Diencephalon (tissue), 2 donors: ENCODE measurements around a stretch of chr6.

DNA sequence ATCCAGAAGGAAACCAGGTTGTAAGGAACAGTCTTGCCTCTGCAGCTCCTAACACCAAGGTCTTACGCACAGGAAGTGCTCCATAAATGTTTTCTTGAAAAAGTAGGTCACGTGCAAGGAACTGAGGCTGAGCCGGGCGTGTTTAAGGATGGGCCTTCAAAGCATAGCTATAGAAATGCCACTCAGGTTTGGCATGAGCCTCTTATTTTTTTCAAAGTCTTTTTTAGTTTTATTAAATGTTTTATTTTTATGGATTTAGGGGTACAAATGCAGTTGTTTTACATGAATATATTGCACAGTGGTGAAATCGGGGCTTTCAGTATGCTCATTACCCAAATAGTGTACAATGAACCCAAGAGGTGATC lies 105.5 kb upstream of the SNX9 start:
- RAMPAGE, long total RNA: no peak

GRCh38 chr6:157763223-157764096 lies 59.6 kb upstream of the SNX9 start:
- RAMPAGE, long total RNA: no peak

DNA sequence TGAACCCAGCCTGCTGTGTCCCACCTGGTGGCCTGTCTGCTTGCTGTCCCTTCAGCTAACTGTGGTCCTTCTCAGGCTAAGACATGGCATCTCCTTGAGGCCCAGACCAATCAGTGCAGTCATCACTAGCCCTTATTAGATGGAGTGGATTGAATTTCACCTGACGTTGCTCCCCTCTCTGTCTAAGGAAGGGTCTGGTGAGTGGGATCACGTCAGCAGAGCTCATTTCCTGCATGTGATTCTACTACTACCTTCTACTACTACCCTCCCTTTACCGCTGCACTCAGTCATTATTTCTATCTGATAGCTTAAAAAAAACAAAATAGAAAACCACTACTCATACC lies 28.0 kb upstream of the SYNJ2 start:
- RAMPAGE, long total RNA: no peak

- RAMPAGE, long total RNA: no peak
Measured at GRCh38 chr6:157954074-157955331, 27.2 kb upstream of the SYNJ2 start.

- RAMPAGE, long total RNA: no peak
Measured at GRCh38 chr6:157982674-157983263, 1.1 kb downstream of the SYNJ2 start.

DNA sequence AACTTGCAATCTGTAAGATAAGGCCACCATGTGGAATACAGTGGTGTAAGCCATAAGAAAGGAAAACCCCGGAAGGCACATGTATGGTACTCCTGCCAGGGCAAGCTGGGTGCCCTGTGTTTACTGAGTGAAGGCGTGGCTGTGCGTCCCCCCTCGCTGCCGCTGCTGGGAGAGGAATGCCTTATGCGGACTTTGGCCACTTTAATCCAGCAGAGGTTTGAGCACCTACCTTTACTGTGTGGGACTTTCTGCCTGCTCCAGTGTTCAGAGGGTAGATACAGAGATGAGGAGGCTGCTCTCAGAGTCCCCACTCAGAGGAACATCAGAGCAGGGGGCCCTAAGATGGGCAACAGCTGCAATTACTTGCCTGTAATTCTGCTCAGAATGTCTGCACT lies 52.6 kb downstream of the SYNJ2 start:
- RAMPAGE, long total RNA: no peak

DNA sequence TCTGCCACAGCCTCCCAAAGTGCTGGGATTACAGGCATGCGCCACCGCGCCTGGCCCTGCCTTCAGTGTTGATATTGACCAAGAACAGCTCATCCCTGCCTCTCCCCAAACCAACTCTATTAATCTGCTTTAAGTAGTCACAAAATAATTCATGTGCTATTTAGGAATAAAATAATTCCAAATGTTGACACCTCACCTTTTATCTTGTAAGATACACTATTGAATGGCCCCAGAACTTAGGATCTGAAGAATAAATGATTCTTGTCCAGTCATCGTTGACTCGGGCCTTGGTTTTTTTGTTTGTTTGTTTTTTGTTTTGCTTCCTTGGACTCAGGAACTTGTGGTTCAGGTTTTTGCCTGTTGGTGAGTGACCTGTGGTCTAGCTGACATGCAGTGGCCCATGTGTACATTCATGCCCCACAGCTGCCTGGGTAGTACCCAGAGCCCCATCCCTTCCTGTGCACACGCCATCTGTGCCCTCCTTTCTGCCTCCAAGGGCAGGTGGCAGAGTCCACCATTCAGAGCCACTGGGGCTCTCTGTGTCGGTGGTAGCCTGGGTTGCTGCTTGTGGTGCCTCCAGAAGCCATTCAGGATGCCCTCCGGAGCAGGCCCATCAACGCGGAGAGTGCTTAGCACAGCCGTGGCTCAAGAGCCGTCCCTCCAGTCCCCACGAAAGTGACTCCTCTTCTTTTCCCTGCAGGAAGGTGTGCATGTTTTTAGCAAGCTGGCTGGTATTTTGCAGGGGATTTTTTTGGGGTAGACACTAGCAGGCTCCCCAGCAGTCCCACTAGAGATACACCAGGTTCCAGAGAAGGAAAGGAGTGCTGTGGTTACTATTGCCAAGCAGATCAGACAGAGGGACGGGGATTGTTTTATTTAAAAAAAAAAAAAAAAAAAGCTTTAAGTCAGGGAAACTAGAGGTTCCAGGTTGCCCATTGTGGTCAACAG lies 85.9 kb downstream of the SYNJ2 start:
- RAMPAGE, long total RNA: no peak

- RAMPAGE, long total RNA: no peak
Measured at GRCh38 chr6:158231961-158232674, 64.0 kb downstream of the GTF2H5 start.

DNA sequence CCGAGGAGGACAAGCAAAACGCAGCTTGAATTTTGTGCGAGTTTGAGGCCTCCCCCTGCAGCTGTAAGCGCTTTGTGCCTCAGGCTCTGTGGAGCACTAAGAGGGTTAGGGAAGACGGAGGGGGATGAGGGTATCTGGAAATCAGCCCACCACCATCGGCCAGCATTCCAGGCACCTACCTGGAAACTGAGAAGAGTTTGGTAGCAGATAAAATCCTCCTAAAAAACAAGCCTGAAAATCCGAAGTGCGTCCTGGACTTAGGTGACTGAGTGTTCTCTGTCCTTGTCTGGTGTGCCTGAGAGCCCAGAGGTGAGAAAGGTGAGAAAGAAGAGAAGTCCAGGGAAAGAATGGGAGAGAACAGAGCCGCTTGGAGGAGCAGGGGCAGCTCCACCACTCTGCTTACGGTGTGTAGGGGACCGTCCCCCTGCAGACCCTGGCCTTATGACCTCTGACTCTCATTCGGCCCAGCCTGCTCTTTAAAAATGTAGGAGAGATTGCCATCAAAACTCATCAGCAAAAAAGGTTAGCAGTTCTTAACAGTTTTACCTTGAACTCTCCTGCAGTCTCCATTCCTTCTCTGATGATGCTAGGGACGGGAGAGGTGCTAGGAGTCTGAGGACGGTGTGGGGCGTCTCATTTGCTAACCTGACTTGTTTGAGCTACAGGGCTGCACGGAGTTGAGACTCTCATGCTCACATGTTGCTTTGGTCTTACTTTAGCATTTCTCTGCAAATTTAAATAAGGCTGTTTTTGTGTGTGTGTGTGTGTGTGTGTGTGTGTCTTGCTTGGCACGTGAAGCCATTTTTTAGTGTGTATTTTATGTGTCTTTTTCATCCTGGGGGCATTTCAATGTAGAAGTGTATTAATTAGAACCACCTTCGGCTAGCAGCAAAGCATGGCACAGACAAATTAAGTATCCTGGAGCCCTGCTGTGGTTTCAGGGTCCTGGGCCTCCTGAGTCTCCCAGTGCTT lies 2.1 kb downstream of the TMEM181 start:
- RAMPAGE, long total RNA: no peak

GRCh38 chr6:158567878-158568797 lies 8.2 kb downstream of the TMEM181 start:
- RAMPAGE, long total RNA: no peak

DNA sequence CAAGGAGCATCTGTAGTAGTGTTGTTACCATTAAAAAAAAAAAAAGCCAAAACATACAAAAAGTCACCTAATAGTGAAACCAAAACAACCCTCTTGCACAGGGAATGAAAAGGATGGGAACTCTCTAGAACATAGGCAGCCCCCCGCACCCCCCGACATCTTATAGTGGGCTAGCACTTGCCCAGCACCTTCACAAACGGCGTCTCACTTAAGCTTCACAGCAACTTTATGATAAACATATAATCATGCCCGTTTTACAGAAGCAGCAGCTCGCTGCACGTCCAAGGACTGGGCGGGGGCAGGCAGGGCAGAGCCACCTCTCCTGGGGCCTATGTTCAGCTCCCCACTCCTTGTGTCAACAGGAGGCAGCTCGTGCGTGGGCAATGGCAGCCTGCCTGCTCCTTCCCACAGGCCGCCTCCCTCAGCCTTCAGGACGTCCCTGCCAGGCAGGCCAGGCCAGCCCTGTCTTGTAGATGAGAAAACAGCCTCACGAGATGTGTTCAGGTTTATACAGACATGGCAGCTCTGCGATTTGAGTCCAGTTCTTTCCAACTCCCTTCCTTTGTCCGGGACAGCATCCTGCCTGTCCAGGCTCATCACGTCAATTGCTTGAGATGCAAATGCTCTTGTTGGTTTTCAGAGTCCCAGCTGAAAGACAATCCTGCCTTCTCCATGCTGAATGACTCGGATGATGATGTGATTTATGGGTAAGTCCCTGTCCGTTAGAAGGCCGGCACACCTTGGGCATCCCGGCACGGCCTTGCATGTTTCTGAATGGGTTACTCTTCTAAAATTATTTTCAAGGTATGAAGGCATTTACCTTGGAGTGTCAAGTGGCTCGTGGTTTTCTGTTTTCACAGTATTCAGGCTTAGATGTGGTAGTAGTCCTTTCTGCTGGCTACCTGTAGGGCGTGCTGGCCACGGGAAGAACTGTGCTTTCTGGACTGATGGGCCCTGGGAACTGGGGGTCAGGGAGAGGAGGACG lies 13.6 kb downstream of the DYNLT1 start:
- RAMPAGE, long total RNA: no peak

GRCh38 chr6:158646537-158647219 lies 2.1 kb upstream of the DYNLT1 start:
- RAMPAGE, long total RNA: no peak

DNA sequence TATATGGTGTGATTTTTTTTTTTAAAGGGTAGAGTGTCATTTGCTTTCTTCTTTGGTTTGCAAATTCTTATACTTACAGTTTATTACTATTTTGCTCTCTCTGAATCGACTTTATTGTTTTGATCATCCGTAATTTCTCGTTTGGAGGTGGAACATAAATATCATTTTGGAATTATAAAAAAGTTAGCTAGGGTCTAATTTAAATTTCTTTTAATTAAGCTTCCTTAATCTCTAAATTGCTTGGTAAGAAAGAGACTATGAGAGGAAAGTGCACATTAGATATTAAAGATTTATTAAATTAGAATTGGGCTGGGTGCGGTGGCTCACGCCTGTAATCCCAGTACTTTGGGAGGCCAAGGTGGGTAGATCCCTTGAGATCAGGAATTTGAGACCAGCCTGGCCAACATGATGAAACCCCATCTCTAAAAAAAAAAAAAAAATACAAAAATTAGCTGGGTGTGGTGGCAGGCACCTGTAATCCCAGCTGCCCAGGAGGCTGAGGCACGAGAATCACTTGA lies 559 bp downstream of the SYTL3 start:
- RAMPAGE, long total RNA: no peak

DNA sequence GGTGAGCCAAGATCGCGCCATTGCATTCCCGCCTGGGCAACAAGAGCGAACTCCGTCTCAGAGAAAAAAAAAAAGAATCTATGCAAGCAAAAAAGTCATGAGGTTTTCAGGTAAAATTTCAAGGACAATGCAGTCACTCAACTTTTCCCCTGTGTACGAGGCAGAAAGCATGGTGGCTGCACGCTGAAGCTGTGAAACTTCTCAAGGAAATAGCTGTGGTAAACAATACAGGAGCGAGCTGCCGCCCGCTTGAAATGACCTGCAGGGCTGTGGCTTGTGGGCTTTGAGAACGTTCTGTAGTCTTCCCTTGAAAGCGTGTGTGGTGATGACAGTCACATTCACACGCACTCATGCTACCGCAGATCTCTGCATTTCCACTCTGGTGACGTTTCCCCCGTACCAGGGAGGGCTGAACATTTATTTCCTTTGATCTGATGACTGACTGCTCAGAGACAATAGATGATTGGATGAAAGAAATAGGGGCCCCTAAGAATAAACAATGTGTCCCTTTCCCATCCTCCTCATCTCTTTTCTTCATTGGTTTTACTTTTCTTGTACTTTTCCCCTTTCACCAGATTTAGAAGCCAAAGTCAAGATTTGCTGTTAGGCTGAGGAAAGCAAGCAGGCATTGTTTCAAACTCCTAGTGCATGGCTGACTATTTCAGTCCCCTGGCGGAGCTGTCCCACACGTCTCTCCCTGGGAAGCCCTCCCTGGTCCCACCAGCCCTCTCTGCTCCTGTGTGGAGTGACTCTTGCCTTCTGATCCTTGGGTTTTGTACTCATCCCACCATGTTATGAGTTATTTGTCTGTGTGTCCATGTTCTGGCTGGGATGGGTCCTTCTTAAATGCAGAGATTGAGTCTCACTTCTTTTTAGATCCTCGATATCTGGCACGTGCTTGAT lies 3.8 kb downstream of the SYTL3 start:
- RAMPAGE, long total RNA: no peak

DNA sequence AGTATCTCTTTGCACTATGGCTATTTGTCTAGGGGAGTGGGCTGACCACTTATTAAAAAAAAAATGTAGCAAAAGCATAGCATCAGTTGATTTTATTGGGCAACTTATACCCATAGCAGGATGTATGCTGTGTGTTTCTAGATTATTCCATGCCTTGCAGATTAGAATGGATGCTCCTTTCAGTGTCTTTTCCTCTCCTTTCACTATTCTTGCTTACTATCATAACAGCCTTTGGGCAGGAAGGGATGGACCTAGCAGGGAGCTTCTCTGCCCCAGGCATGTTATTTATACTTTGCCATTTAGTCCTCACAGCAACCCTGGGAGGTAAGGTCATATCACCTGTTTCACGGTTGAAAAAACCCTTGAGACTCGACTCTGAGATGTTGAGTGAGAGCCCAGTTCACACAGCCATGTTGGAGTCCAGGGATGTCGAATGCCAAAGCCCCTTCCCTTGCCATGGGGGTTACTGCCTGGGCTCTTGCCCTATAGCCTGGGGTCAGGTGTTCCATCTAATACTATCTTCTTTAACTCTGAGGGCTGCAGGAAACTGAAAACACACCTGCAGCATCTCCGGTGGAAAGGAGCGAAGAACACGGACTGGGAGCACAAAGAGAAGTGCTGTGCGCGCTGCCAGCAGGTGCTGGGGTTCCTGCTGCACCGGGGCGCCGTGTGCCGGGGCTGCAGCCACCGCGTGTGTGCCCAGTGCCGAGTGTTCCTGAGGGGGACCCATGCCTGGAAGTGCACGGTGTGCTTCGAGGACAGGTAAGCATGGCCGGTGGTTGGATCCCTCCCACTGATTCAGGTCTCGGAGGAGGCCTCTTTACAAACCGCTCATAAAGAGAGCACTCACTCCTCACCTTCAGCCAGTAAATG lies 15.2 kb downstream of the SYTL3 start:
- RAMPAGE, long total RNA: no peak

GRCh38 chr6:158704073-158704962 lies 54.5 kb downstream of the SYTL3 start:
- RAMPAGE, long total RNA: no peak

DNA sequence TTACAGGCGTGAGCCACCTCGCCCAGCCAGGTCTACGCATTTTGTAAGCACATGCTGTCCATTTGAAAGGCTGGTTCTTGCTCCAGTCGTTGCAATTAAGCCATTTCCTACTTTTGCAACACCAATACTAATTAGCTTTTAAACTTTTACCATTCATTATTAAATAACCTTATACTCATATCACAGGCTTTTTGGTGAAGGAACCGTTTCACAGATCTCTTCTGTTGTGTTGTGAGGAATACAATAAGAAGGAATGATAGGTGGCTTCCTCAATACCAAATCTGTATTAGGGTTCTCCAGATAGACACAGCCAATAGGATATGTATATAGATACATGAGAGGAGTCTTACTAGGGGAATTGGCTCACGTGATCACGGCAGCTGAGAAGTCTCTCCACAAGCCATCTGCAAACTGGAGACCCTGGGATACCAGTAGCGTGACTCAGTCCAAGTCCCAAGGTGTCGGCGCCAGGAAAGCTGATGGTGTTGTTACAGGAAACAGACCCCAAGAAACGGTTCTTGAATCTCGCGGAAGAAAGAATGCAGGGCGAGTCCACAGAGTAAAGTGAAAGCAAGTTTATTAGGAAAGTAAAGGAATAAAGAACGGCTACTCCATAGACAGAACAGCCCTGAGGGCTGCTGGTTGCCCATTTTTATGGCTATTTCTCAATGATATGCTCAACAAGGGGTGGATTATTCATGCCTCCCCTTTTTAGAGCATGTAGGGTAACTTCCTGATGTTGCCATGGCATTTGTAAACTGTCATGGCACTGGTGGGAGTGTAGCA lies 61.4 kb downstream of the SYTL3 start:
- RAMPAGE, long total RNA: no peak

- RAMPAGE, long total RNA: no peak
Measured at GRCh38 chr6:158720273-158721157, 70.7 kb downstream of the SYTL3 start.

- RAMPAGE, long total RNA: no peak
Measured at GRCh38 chr6:158761607-158762562, 57.3 kb downstream of the EZR start.

- RAMPAGE, long total RNA: no peak
Measured at GRCh38 chr6:158765842-158766881, 53.0 kb downstream of the EZR start.